SK-N-SH (cell line): ENCODE measurements around a stretch of chr3.

DNA sequence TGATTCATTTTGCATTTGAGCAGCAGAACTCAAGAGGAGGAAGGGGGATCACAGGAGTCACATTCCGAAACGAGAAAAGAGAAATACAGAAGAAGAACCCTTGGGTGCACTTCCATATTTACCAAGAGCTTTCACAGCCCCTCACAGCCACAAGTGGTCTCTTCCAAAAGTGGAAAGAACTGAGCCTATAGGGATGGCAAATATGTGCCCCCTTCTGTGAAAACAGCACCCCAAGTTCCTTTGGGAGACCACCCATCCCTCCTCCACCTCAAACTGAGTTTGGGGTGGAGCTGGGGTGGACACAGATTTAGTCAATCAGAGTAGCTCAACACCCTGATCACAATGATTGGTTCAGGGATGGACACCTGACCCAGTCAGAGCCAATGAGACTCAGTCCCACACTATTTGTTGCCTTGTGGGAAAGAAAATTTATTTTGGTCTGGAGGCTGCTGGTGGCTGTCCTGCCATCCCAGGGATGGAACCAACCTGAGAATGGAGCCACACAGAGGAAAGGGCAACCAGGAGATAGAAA, 10.8 kb downstream of the DNASE1L3 start:
- RRBS = no CpG with 5 or more reads among the region's 2 CpGs
CAGE:
- cytosol, long polyA plus RNA = no peak
- long polyA plus RNA = no peak
- nucleus, long polyA plus RNA = no peak

- RRBS = no CpG with 5 or more reads among the region's 12 CpGs
CAGE:
- cytosol, long polyA plus RNA = no peak
- long polyA plus RNA = no peak
- nucleus, long polyA plus RNA = no peak
Observed at GRCh38 chr3:58285063-58285827, 20.8 kb upstream of the RPP14 start.

DNA sequence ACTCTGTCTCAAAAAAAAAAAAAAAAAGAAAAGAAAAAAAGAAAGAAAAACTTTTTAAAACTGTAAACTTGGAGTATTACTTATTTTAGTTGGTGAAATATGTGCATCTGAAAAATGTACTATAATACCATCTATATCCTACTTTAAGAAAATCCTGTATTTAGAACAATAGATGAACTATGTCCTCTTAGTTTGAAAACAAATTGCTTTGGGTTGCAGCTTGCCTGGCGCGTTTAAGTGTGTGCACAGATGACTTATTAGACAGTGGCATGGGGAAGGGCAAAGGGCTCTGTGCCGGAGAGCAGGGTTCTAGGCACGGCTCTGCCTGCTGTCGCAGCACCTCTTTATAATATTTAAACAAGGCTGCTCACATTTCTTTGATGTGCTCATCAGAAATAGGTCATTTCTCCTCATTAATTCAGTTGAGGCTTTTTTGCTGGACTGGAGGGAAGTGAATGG, 10.0 kb downstream of the PXK start:
- RRBS = no CpG with 5 or more reads among the region's 5 CpGs
CAGE:
- cytosol, long polyA plus RNA = no peak
- long polyA plus RNA = no peak
- nucleus, long polyA plus RNA = no peak

GRCh38 chr3:58349633-58351044, 17.4 kb downstream of the PXK start:
- RRBS = no CpG with 5 or more reads among the region's 10 CpGs
CAGE:
- cytosol, long polyA plus RNA = no peak
- long polyA plus RNA = no peak
- nucleus, long polyA plus RNA = no peak

DNA sequence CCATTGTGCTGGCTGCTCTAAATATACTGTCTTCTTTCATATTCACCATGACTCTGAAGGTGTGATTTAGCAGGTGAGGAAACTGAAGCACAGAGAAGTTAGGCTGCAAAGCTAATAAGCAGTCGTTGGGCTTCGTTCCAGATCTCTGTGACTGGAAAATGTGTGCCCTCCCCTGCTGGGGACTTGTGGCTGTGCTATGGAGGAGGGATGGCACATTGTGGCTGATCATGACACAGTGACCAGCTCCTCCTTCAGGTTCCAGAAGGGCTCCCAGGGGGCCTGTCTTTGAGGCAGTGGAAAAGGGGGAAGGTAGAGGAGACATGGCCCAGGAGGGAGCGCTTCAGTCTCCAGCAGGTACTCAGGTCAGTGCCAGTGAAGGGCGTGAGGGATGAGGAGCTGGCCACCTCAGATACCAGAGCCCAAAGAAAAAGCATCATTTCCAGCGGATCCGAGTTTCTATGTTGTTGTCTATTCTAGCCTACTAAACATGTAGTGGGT, 19.3 kb downstream of the PXK start:
- RRBS = no CpG with 5 or more reads among the region's 6 CpGs
CAGE:
- cytosol, long polyA plus RNA = no peak
- long polyA plus RNA = no peak
- nucleus, long polyA plus RNA = no peak

DNA sequence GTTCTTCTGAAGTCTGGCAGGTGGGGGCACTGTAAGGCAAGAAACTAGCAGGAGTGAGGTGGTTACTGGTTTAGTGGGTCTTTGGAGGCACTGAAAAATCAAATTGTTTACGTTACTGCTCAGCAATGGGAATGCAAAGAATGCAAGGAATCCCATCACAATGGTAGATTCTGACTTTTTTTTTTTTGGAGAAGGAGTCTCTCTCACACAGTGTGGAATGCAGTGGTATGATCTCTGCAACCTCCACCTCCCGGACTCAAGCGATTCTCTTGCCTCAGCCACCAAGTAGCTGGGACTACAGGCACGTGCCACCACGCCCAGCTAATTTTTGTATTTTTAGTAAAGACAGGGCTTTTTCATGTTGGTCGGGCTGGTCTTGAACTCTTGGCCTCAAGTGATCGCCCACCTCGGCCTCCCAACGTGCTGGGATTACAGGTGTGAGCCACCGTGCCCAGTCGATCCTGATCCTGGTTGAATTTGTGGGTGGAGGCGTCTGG, 16.3 kb downstream of the FAM107A start:
- RRBS = no CpG with 5 or more reads among the region's 12 CpGs
CAGE:
- cytosol, long polyA plus RNA = no peak
- long polyA plus RNA = no peak
- nucleus, long polyA plus RNA = no peak

- RRBS = no CpG with 5 or more reads among the region's 4 CpGs
CAGE:
- cytosol, long polyA plus RNA = no peak
- long polyA plus RNA = no peak
- nucleus, long polyA plus RNA = no peak
Observed at GRCh38 chr3:59551598-59552165, 501.9 kb upstream of the CFAP20DC start.

DNA sequence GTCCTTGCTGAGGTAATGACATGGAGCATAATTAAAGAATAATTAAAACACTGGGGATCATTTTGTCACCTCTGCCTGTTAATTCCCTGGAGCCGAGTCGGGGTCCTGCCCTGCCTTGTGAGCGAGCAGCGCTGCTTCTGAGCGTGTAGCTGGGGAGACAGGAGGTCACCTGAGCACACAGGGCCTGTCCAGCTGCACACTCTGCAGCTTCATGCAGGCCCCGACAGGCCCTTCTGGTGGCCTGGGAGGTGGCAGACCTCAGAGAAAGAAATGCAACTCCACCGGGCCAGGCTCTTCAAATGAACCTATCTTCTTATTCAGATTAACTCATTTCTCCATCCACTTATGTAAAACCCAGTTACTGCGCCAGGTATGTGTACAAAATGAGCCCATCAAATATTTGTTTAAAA, 628.2 kb upstream of the CFAP20DC start:
- RRBS = no CpG with 5 or more reads among the region's 8 CpGs
CAGE:
- cytosol, long polyA plus RNA = no peak
- long polyA plus RNA = no peak
- nucleus, long polyA plus RNA = no peak

GRCh38 chr3:60469469-60469989, 781.7 kb downstream of the FHIT start:
- RRBS = no CpG with 5 or more reads among the region's 2 CpGs
CAGE:
- cytosol, long polyA plus RNA = no peak
- long polyA plus RNA = no peak
- nucleus, long polyA plus RNA = no peak

- RRBS = no CpG with 5 or more reads among the region's 6 CpGs
CAGE:
- cytosol, long polyA plus RNA = no peak
- long polyA plus RNA = no peak
- nucleus, long polyA plus RNA = no peak
Observed at GRCh38 chr3:60470079-60470871, 781.0 kb downstream of the FHIT start.

- RRBS = no CpG with 5 or more reads among the region's 1 CpG
CAGE:
- cytosol, long polyA plus RNA = no peak
- long polyA plus RNA = no peak
- nucleus, long polyA plus RNA = no peak
Observed at GRCh38 chr3:60967068-60967296, 284.3 kb downstream of the FHIT start.

DNA sequence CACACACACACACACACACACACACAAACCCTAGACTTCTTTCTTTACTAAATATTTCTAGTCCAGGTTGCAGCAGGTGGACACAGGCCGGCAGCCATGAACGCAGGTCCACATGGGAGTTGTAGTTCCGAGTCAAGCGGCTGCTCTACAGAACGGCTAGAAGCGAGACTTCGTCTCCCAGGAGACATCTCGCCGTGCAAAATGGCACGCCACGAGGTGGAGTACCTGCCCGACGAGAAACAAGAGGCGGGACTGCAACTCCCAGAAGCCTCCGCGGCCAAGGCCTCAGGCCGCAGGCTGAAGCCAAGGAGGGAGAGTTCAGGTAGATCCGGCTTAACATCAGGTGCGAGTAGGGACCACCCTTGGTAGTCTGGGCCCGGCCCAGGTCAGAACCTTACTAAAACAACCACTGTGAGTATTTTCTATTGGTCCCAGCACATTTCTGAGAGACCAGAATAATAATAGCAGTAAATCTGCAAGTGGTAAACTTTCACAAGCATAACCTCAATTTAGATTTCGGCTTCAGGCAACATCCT, 1.2 kb downstream of the FHIT start:
- RRBS = no CpG with 5 or more reads among the region's 21 CpGs
CAGE:
- cytosol, long polyA plus RNA = no peak
- long polyA plus RNA = no peak
- nucleus, long polyA plus RNA = no peak

GRCh38 chr3:61251712-61252271, 540 bp upstream of the FHIT start:
- RRBS = no CpG with 5 or more reads among the region's 16 CpGs
CAGE:
- cytosol, long polyA plus RNA = no peak
- long polyA plus RNA = no peak
- nucleus, long polyA plus RNA = no peak

DNA sequence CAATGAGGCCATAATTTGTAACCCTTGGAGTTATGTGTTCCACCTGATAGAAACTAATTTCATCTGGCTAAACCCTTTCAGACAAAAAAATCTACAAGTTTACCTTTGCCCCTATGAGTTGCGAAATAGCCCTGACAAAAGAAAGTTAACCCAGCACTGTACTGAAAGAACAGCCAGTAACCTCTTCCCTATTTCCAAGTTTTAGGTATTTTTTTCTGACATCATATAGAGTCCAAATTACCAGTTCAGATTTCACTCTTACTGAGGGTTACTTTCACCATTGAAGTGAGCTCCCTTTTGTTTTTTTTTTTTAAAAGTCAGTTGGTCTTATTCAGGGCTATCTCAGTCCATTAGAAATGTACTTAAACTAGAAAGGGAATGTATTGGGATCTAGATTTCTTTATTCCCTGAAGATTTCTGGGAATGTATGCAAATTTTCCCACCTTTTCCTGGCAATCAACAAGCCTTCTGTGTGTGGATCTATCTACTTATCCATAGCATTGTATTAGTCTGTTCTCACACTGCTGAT, 42.7 kb upstream of the PTPRG start:
- RRBS = no CpG with 5 or more reads among the region's 1 CpG
CAGE:
- cytosol, long polyA plus RNA = no peak
- long polyA plus RNA = no peak
- nucleus, long polyA plus RNA = no peak

GRCh38 chr3:61590977-61591992, 29.9 kb downstream of the PTPRG start:
- RRBS = no CpG with 5 or more reads among the region's 4 CpGs
CAGE:
- cytosol, long polyA plus RNA = no peak
- long polyA plus RNA = no peak
- nucleus, long polyA plus RNA = no peak

DNA sequence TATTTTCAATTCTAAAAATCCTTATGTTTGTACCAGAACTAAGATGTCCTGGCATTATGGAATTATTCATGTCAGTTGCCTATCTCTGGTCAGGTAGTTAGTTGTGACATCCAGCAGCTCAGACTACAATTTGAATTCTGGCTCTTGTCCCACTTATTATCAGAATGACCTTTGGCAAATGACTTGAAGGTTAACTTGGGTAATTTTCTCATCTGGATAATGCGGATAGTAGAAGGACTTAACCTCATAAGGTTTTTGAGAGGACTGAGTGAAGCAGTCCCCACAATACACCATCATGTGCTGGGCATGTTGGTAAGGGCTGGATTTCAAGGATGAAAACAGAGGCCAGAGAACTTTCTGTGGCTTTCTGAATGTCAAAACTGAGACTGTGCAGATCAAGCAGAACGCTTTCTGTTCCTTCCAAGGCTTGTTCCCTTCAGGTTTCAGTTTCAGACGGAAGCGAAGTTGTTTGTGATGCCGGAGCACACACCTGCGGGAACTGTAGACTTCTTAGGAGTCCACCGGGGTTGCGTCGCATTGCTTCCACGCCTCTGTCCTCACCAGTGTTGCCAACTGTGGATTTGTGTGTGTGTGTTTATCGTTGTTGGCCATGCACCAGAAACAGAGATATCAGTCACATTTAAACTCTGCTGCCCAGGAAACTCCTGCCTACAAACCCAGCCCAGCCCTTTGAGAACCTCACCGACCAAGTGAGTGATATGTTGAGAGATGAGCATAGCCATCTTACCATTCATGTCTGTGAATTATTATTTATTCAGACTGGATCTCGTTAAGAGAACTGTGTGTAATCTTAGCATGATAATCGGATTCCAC, 76.0 kb downstream of the PTPRG start:
- RRBS = 90% methylated on average over 2 of the region's 14 CpGs
CAGE:
- cytosol, long polyA plus RNA = no peak
- long polyA plus RNA = no peak
- nucleus, long polyA plus RNA = no peak

- RRBS = no CpG with 5 or more reads among the region's 14 CpGs
CAGE:
- cytosol, long polyA plus RNA = no peak
- long polyA plus RNA = no peak
- nucleus, long polyA plus RNA = start-site peak on the plus strand at chr3:61749232-61749479, 10 and 27 reads in 2 replicates
Observed at GRCh38 chr3:61748866-61749590, 187.7 kb downstream of the PTPRG start.

DNA sequence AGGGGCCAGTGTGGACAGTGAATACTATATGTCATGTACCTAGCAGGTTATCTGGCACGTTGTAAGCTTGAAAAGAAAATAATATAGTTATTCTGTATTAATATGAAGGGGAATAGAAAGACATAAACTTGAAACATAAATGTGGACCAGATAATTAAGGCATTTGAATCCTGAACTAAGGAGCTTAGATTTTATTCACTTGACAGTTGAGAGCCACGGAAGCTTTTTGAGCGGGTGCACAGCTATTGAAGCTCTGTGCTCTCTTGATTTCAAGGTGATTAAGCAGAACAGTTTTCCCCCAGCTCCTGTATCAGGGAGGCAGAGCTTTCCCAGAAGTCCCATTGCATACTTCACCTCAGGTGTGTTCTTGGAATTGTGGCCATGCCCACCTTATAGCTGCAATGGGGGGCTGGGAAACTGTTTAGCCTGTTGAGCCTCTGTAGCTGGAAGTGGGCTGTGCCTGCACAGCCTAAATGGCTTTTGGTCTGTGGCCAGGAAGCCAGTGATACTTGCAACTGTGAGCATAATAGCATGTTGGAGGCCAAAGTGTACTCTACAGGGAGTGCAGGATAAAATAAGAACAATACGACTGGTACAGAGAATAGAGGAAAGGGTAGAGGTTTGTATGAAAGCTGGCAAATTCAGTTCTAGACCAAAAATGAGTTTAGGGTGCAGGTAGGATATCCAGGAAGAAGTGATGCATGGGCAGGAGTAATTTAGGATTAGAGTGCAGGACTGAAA, 248.4 kb downstream of the PTPRG start:
- RRBS = no CpG with 5 or more reads among the region's 4 CpGs
CAGE:
- cytosol, long polyA plus RNA = no peak
- long polyA plus RNA = no peak
- nucleus, long polyA plus RNA = no peak

DNA sequence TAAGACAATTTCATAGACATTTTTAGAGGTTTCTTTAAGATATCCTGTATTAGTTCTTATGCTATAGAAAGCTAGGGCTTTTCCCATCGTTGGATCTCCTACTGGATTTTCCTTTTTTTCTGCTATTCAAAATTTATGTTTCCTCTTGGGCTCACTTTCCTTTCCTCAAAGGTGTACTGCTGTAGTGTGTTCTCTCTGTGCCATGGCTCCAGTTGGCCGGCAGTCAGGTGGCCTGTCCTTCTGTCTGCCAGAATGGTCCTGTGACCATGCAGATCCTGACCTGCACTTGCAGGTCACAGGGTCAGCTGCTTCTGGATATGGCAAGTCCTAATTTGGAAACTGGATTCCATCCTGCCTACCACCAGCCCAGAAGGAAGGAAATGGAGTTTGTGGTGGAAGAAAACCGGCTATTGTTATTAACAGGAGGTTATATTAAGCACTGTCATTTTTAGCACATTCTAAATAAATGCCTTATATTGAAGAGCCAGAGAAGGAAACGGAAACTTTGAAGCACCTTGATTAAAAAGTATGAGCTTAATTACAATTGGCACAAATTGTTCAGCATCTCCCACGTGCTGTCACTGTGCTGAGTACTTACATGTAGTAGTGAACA, 362.7 kb downstream of the PTPRG start:
- RRBS = no CpG with 5 or more reads among the region's 5 CpGs
CAGE:
- cytosol, long polyA plus RNA = no peak
- long polyA plus RNA = no peak
- nucleus, long polyA plus RNA = no peak

DNA sequence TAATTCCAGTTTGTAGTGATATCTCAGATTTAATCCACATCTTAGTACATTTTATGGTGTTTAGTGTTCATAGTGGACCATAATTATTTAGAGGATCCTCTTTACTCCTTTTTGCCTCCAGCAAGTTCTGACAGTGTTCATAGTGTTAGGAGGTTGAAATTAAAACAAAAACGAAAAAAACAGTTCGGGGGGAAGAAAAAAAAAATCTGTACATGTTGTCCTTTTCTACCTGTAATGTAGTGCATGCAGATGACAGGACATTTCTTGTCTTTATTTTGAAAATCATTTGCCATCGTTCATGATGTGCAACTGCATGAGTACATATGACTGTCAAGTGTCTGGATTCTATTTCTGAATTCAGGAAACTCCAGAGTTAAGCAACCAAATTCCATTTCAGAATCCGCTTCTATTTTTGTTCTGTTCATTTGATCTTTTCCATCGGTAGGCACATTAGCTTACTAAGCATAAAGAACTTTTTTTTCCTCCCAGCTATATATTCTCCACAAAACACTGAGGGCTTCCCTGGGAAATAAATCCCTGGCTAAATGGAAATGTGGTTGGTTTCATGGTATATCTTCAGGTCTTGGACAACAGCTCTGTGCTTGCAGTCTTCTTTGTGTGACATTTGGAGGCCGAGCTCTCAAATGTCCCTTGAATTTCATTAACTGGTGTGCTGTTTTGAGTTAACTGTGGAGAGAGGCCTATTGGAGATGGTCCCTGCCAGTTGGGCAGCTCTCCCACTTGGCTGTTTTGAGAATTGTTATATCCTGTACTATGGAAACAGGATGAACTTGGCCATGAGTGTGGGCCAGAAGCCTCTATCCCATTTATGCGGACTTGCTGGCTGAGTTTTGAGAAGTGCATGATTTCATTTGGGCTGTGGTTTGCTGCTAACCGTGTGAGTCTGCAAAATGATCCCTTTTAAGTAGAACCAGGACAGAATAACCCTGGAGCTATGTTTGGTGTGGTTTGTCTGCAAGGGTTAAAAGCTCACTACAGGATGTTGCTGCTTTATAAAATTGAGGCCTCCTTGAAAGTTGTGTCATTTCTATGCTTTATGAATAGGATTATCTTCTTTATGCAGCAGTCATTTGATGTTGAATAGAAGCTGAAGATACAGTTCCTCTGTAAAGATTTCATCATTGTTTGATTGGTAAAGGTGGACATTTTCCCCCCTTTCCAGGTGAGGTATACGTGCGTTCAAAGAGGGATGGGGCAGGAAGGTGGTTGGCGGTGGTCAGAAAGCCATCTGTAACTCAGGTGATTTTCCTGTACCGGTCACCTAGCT, 365.8 kb downstream of the PTPRG start:
- RRBS = 95% methylated on average over 1 of the region's 12 CpGs
CAGE:
- cytosol, long polyA plus RNA = no peak
- long polyA plus RNA = no peak
- nucleus, long polyA plus RNA = no peak